ENCODE data around the gene ATP8B1.

DNA sequence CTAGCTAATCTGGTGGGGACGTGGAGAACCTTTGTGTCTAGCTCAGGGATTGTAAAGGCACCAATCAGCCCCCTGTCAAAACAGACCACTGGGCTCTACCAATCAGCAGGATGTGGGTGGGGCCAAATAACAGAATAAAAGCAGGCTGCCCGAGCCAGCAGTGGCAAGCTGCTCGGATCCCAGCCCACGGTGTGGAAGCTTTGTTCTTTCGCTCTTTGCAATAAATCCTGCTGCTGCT, 65.5 kb downstream of the TXNL1 start:
- PRO-cap: no peak

DNA sequence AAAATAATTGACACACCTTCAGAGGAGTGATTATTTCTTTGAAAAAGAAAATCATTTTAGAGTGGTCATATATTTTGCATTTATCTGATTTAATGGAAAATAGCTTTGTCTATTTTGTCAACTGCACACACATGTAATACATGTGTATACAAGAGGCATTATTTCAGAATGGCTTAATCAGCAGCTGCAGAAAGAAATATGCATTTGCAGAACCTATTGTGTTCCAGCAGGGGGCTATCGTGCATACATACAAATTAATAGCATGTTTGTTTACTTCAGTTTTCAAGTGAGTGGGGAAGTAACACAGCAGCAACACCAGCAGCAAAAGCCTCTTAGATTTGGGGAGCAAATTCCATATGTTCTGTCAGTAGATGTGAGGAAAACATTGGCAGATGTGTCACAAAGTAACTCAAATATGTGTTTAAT, 218.0 kb downstream of the WDR7 start:
- PRO-cap: no peak

- PRO-cap: no peak
Measured at GRCh38 chr18:56923819-56924374, 223.0 kb upstream of the BOD1L2 start.

- PRO-cap: no peak
Measured at GRCh38 chr18:56975930-56976335, 171.0 kb upstream of the BOD1L2 start.

DNA sequence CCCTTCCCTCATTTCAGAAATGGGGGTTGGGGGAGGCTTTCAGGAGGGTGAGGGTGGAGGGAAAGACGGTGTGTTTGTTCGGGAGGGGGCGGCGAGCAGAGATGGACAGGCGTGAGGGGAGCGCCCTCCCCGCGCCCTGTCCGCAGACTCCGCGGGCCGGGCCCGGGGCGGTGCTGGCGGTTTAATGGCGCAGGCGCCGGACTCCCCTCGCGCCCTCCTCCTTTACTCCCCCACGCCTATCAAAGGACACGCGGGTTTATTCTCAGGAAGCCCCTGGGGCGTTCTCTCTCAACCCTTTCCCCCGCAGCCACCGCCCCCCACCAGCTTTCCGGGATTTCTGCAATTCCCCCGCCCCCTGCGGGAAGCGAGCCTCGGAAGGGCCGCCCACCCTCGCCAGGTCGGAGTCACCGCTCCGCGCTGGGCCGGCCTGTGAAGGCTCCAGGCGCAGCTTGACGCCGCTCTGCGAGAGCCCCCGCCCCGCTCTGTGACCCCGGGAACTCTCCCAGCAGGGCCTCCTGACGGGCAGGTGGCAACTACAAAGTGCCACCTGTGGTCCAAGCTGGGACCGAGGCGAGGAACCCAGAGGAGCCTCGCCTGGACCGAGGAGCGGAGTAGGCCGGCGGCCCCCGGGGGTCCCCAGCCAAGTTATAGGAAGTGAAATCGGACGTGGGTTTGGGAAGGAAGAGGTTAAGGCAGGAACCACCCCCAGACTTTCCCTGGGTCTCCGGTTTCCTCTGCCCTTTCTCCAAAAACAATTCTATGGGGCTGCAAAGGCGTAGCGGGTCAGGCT, 1.1 kb downstream of the ST8SIA3 start:
- PRO-cap: bidirectional peak, plus-strand start at position 582 of the sequence, minus-strand start at position 241 of the sequence

- PRO-cap: no peak
Measured at GRCh38 chr18:57632228-57632448, 10.5 kb upstream of the NARS1 start.

GRCh38 chr18:57792796-57793396, 10.2 kb downstream of the ATP8B1 start:
- PRO-cap: no peak

DNA sequence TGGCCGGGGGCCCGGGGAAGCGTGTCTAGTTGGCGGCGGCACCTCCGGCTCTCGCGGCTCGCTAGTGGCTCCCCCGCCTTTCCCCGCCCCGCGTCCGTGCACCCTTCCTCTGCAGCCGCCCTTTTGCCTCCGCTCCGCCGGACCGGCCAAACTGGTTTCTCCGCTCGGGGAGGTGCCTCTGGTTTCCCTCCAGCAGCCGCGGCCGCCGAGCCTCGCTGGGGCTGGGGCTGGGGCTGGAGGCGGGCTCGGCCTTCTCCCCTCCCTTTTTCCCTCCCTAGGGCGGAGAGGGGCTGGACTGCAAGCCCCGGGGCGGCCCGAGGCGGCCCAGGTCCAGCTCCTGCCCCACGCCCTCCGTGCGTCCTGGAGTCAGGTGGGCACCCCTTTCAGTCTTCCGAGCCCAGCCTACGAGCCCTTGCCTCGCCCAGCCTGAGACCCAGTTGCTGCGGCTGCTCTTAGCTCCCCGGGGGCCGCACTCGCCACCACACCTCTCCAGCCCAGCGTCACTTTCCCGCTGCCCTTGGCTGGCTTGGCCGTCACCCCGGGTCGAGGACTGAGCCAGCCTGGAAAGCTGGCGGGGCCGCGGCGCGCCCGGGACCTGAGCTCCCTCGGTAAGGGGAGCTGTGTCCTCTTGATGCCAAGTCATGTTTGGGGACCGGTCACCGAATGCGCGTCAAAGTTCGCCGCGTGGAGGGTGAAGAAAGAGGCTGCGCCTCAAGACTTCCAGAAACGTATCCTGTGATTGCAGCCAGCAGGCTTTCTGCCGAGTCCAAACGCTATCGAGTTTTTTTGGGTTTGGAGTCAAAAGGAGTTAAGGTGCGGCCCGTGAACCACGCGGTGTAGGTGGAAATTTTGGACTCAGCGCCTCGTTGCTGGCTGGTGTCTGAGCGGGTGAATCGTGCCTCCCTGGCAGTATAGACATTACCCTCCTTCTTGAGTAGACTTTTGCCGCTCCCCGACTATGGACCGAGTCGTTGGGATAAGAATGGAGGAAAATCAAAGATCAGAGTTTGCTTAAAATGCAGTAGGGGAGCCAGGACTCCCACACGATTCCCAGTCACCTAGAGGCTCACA, at the start of gene ATP8B1:
Gene ATP8B1, minus strand, starts transcription at position 180 of the 1,071 bp plus-strand sequence.
- PRO-cap: bidirectional peak, plus-strand start at position 149 of the sequence, minus-strand start at position 153 of the sequence; bidirectional peak, plus-strand start at position 500 of the sequence, minus-strand start at position 439 of the sequence; bidirectional peak, plus-strand start at position 673 of the sequence, minus-strand start at position 647 of the sequence

- PRO-cap: no peak
Measured at GRCh38 chr18:58047122-58048022, 3.3 kb downstream of the NEDD4L start.

GRCh38 chr18:58186168-58187113, 142.4 kb downstream of the NEDD4L start:
- PRO-cap: no peak

GRCh38 chr18:58208266-58208706, 164.3 kb downstream of the NEDD4L start:
- PRO-cap: no peak

- PRO-cap: no peak
Measured at GRCh38 chr18:58221053-58221726, 177.2 kb downstream of the NEDD4L start.

DNA sequence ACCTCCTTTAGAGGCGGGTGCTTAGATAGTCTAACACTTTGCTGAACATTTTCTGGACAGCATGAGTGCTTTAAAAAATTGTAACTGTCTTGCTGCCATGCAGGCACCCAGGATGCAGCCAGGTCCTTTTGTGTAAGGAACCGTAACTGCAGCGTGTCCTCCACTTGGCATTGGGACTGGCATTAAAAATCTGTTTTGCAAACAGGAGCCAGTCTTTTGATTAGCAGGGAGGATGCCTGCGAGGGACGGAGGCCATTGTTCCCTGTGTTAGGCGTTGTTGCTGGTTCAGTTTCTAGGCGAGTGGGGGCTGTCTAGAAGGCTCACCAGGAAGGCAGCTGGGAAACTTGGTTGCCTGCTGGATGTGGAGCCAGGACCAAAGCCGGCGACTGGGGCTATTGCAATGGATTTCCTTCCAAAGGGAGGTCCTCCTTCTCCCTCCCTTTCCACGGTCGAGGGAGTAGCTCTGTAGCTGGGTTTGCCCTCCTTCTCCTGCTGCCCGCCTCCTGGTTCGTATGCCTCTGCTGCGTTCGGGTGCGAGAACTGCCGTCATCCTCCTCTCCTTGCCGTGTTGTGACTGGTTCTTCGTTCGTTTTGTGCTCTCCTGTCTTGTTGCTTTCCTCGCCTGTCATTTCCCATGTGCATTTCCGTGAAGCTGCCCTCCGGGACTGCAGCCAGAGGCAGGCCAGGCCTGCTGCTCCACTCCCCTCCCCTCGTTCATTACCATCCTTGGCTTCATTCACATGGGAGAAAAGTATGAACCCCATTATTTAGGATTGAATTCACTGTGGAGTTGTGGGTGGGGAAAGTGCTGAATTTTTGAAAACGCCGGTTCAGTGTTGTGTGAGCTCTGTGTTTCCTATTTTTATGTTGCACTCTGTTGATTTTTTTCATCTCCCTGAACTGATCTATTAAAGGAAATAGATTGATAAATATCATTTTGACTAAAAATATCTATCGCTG, 203.4 kb downstream of the NEDD4L start:
- PRO-cap: no peak

- PRO-cap: no peak
Measured at GRCh38 chr18:58254799-58255730, 211.0 kb downstream of the NEDD4L start.

GRCh38 chr18:58316681-58316884, 272.6 kb downstream of the NEDD4L start:
- PRO-cap: no peak

GRCh38 chr18:58388308-58389365, 240.3 kb downstream of the ALPK2 start:
- PRO-cap: no peak

DNA sequence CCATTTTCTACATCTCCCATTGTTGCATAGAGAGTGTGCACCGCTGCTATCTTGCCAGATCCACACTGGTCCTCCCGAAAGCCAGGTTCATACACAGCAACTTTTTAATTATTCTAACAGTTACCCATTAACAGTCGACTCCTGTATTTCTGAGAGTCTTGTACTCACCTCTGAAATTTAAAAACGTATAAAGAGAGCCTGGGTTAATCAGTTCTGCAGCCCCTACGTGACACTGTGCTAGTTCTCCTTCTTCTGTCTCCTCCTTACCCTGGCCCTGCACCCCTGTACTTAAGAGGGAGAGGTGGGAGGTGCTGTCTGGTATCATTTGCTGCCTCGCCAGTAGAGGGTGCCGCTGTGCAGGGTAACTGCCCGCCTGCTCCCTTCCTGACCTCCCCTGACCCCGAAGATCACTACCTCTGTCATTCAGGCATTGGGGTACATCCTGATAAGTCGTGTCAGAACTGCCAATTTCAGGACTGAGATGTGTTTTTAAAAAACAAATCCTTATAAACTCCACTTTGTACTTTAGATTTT, 229.0 kb downstream of the ALPK2 start:
- PRO-cap: no peak

DNA sequence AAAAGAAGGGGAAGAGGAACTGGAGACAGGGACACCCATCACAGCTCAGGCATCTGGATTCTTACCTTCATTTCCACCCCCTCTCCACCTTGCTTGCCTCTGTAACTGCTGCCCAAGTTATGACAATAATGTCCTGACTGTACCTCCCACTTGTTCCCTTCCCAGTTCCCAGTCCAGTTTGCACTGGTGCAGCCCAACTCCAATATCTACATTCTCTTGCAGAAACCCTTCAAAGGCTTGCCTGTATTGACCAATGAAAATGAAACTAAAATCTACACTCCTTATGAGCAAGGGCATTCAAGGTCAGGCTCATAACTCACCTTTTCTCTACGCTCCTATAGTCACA, 219.1 kb downstream of the ALPK2 start:
- PRO-cap: no peak

DNA sequence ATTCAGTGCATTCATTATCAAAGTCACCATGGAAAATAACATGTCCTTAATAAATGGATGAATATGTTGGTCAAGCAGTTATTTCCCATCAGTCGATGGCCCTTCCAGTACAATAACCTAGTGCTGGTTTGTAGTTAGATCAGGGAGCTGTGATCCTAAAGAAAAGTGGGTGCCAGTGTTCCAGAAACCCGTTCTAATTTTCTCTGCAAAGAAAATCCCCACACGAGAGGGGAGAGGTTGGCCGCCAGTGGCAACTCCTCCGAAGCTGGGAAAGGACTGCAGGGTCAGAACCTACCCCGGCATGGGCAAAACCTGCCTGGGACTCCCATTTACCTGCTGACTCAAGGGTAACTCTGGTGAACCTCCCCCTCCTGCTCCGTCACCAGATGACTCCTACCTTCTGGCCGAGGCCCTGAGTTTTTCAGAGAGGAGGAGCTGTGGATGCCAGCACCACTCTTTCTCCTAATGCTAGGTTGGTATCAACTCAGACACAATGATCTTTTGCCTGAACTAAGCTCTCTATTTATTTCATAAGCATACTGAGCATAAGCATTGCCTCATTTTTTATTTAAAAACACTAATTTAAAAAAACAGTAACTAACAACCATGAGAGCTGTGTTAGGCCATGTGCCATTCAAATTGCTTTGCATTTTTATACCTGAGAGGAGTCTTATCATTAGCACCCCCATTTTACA, 96.6 kb downstream of the ALPK2 start:
- PRO-cap: no peak

- PRO-cap: no peak
Measured at GRCh38 chr18:58536428-58537005, 92.4 kb downstream of the ALPK2 start.